Metanephros (tissue), 2 donors: ENCODE measurements around the genes KDM3B and EGR1.

DNA sequence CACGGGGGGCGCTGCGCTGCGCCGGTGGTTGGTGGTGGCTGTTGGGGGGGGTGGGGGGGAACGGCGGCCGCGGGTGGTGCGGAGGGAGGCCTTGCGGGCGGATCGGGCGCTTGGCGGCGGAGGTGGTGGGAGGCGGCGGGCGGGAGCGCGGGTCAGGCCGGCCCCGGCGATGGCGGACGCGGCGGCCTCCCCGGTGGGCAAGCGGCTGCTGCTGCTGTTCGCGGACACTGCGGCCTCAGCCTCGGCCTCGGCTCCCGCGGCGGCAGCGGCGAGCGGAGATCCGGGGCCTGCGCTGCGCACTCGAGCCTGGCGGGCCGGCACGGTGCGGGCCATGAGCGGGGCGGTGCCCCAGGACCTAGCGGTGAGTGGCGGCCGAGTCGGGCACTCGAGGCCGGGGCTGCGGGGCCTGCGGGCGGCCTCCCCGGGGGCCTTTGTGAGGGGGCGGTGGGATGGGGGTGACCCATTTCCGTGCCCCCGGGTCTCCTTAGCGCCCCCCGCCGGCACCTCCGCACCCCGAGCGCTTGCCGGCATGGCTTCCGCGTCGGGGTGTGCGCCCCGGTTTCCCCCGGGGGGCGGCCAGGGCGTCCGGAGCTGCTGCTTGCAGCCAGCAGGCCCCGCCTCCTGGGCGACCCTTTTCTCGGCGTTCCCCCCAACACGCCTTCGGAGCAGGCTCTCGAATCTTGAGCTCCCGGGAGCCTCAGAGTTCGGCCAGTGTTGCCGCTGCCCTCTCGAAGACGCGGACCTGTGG, at the start of gene KDM3B:
Gene KDM3B (plus strand): TSS at position 59 of the 748 bp plus-strand sequence.
- RAMPAGE, long total RNA: no peak

GRCh38 chr5:138391587-138392493, 39.4 kb downstream of the KDM3B start:
- RAMPAGE, long total RNA: no peak

DNA sequence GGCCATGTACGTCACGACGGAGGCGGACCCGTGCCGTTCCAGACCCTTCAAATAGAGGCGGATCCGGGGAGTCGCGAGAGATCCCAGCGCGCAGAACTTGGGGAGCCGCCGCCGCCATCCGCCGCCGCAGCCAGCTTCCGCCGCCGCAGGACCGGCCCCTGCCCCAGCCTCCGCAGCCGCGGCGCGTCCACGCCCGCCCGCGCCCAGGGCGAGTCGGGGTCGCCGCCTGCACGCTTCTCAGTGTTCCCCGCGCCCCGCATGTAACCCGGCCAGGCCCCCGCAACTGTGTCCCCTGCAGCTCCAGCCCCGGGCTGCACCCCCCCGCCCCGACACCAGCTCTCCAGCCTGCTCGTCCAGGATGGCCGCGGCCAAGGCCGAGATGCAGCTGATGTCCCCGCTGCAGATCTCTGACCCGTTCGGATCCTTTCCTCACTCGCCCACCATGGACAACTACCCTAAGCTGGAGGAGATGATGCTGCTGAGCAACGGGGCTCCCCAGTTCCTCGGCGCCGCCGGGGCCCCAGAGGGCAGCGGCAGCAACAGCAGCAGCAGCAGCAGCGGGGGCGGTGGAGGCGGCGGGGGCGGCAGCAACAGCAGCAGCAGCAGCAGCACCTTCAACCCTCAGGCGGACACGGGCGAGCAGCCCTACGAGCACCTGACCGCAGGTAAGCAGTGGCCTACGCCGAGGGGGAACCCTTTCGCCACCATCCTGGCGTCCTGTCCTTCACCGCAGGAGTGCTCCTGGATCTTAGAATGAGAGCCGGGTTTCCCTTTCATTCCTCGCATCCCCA, at the start of gene EGR1:
Gene EGR1 (plus strand): TSS at position 76 of the 791 bp plus-strand sequence.
- RAMPAGE, long total RNA: no peak

DNA sequence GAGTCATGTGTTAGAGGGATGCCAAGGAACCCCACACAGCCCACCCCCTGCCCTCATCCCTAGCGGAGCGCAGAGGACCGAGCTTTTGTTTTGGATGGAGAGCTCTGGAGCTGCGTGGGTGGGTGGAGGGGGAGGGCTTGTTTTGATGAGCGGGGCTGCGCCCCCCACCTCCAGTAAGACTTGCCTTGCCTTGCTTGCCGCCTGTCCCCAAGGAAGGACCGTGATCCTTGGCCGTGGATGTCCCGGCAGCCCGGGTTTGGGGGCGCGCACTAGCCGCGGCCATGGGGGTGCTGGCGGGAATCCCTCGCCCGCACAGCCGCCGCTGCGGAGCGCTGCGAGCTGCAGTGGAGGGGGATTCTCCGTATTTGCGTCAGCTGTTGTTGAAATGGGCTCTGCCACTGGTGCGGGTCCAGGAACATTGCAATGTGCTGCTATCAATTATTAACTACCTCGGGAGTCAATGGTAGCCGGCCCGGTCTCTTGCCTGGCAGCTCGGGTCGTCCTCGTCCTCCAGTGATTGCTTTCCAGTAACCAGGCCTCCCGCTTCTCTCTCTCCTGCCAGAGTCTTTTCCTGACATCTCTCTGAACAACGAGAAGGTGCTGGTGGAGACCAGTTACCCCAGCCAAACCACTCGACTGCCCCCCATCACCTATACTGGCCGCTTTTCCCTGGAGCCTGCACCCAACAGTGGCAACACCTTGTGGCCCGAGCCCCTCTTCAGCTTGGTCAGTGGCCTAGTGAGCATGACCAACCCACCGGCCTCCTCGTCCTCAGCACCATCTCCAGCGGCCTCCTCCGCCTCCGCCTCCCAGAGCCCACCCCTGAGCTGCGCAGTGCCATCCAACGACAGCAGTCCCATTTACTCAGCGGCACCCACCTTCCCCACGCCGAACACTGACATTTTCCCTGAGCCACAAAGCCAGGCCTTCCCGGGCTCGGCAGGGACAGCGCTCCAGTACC, 1.2 kb downstream of the EGR1 start:
- RAMPAGE, long total RNA: no peak

DNA sequence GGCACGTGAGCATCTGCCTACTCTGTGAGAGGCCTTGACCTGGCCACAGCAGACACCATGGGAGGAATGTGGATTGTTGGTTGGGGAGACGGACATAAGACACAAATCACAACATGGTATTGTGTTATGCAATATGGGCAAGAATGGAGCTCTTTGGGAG, 4.8 kb downstream of the EGR1 start:
- RAMPAGE, long total RNA: no peak

DNA sequence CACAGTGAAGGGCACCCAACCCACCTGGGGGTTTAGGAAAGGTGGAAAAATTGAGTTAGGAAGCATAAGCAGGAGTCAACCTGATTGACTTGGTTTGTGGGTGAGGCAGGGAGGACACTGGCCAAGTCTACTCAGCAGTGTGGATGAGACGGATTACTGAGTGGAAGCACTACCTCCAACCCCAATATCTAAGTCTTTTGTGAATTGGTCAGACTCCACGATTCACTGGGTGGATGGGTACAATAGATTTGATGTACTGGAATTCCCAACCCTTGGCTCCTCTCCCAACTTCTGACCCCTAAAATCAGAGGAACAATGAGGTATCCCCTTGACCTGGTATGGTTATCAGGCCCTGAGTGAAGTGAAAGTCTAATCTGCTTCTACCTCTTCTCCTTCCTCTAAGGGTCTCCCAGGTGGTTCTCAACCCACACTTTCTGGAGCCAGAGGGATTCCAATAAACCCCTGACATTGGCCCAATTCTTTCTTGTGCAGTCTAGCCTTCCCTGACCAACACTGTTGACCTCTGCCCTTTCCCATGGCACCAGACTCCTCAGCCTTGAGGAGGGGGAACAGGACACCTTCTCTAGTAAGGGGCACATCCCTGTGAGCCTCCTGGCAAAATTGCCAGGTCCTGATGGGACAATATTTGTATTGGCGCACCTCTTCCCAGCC, 5.3 kb downstream of the EGR1 start:
- RAMPAGE, long total RNA: no peak

DNA sequence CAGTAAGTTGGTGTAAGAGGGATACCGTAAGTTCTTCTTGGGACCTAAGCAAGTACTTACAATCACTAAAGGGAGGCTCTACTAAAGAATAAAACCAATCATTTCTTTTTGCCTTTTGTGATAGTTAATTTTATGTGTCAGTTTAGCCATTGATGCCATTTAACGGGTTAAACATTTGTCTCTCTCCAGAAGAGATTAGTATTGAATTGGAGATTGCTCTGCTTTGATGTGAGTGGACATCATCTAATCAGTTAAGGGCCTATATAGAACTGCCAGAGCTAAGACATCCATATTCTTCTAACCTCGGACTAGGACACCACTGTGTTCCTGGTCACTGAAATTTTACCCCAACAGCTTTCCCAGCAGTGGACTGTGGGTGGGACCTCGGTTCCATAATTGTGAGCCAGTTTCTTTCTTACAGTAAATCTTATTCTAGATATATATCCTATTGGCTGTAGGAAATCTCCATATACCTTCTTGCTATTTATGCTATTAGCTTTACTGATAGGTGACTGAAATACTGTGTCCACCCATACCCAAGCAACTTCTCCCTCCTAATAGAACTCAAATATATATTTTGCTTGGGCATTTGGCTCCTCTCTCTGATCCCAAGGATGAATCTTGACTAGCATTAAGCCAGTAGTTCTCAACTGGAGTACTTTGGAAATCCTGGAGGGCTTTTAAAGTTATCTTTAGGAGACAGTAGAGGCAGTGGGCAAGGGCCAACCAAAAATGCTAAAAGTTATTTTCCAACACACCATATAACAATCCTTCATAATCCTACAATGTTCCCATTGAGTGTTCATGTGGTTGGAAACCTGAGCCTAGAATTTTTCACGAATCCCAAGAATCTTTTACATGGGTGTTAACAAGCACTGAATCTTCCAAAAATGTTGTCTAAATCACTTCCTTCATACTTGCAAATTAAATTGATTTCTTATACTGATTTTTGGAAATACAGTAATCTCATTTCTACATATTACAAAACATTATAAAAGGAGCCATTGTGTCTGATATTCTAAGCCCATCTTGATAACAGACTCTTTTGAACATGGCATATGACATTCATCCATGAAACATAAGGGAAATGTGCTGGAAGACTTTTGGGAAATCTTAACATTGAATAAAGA, 11.0 kb upstream of the ETF1 start:
- RAMPAGE, long total RNA: no peak

DNA sequence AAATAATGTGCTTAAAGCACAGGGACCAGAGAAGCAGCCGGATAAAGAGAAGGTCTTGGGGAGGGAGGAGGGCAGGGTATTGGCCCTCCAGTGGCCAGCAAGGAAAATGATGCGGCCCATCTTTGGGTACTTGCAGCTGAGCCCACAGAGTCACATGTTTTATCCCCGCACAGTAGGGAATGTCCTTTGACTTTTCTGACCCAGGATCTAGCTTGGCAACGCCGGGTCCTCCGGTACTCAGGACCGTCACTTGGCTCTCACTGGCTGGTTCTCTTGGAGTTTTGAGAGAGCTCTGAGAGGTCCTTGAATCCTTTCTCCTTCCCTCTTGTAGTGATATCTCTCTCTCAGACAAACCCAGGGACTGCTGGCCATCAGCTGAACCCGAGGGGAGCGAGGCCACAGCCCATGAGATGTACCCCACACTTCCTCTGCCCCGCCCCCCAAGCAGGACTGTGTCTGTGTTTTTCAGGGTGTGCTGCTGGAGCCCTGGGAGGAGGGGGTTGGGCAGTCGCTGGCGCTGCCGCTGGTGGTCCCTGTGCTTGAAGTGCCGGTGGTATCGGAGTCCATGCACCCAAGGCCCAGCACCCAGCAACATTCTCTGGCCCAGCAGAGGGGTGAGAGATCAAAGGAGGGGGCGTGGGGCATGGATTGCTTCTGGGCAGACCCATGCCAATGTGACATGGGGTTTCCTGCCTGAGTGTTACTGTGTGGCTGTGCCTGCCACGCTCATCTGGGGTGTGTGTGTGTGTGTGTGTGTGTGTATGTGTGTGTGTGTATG, 35.5 kb upstream of the HSPA9 start:
- RAMPAGE, long total RNA: no peak

- RAMPAGE, long total RNA: no peak
These were observed 36.8 kb upstream of the LRRTM2 start for GRCh38 chr5:138911832-138912357.

DNA sequence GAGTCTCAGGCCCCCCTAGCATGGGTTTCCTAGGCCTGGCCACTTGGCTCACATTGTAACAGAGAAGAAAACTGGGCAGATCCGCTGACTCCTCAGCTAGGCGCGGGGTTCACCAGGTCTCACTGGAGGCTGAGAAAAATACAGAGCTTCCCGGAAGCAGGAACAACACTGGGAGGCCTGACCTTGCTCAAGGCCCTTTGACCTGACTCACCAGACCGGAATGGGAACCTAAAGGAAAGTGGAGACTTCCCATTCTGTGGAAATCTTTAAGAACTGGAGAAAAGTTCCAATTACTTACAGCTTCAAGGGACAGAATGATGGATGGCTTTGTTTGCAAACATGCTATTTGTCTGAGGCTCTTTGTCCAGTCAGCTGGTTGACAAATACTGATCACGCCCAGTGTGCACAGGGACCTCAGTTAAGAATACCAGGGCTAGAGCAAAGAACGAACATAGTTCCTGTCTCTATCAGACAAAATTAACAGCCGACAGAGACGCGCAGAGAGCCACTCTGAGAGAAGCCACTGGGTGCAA, 88.8 kb upstream of the LRRTM2 start:
- RAMPAGE, long total RNA: no peak

GRCh38 chr5:139246288-139246879, 47.2 kb upstream of the MATR3 start:
- RAMPAGE, long total RNA: no peak

GRCh38 chr5:139318694-139319030, 23.0 kb upstream of the PAIP2 start:
- RAMPAGE, long total RNA: no peak

DNA sequence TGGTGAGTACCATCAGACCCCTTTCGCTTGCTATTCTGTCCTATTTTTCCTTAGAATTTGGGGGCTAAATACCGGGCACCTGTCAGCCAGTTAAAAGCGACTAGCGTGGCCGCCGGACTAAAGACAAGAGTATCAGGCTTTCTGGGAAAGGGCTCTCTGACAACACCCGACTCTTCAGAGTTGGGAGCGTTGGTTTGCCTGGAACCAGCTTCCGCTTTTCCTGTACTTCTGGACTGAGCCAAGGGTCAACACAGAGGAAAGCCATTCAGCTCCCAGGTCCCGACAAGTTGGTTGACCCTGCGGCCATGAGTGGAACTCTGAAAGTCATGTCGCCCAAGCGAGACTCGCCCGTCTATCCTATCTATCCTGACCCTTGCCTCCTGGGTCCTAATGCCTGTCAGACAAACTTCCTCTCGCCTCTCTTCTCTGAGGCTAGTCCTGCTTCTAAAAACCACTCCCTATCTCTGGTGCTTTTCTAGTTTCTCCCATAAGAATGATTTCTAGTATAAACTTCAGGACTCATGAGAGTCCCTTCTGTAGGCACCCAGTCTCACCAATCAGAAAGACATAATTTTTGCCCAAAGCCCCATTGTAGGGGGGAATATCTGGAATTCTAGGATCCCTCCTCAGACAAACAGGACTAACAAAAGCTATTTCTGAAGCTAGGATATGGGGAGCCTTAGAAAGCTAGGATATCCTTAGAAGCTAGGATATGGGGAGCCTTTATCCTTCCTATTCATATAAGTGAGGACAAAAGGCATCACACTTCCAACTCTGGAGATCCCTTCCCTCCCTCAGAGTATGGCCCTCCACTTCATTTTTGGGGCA, 21.5 kb upstream of the STING1 start:
- RAMPAGE, long total RNA: no peak

DNA sequence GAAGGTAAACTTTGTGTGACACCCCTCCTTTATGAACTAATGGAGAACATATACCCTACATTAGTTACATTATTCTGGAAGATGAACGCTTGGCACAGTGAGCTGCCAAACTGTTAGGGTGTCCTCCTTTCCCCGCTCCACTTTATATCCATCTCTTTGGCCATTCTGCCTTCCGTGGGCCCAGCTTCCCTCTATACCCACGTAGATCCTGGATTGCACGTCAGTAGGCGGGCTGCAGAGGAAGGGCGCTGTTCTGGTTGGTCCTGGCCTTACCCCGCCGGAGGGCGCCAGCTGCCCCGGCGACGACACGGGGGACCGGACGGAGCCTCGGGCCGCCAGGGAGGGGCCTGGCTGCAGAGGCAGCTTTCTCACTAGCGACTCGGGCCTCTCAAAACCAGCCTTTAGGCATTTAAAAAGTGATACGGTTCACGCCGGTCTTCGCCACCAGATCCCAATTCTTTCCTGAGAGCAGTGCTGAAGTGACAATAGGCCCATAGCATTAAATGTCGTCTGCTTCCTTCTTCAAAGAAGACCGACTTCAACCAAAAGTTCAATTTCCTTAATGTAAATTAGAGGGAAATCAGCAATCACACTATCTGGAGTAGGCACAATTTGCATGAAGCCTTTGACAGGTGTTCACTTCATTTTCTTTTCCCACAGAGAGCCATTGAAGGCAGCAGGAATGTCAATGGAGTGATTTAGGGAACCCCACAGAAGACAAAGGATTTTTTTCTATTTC, 17.7 kb upstream of the UBE2D2 start:
- RAMPAGE, long total RNA: no peak

- RAMPAGE, long total RNA: no peak
These were observed 12.3 kb downstream of the UBE2D2 start for GRCh38 chr5:139573441-139573932.

DNA sequence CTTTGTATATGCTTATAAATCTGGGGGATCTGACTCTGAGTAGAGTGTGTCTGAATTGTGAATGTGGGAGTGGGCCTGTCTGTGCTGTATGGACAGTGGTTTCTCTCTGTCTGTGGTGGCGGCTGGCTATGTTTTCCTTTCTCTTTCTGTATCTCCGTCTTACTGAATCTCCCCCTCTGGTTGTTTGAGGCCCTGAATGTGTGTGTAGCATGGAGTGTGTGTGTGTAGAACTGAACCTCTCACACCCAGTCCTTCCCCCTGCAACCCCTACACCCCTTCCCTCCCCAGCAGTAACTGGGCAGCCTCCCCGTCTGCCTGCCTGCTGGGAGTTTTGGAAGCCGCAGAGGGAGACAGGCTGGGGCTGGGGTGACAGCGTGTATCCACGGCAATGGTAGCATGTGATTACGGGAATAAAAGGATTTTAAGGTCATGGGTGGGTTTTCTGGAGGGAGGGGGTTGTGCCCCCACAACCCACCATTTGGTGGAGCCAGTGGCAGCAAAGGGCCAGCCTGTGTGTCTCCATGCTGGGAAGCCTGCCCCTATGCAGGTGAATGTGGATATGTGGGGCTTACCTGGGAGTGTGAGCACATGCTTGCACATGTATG, 4.8 kb downstream of the CXXC5 start:
- RAMPAGE, long total RNA: no peak

GRCh38 chr5:139658875-139659676, 10.9 kb downstream of the CXXC5 start:
- RAMPAGE, long total RNA: no peak

DNA sequence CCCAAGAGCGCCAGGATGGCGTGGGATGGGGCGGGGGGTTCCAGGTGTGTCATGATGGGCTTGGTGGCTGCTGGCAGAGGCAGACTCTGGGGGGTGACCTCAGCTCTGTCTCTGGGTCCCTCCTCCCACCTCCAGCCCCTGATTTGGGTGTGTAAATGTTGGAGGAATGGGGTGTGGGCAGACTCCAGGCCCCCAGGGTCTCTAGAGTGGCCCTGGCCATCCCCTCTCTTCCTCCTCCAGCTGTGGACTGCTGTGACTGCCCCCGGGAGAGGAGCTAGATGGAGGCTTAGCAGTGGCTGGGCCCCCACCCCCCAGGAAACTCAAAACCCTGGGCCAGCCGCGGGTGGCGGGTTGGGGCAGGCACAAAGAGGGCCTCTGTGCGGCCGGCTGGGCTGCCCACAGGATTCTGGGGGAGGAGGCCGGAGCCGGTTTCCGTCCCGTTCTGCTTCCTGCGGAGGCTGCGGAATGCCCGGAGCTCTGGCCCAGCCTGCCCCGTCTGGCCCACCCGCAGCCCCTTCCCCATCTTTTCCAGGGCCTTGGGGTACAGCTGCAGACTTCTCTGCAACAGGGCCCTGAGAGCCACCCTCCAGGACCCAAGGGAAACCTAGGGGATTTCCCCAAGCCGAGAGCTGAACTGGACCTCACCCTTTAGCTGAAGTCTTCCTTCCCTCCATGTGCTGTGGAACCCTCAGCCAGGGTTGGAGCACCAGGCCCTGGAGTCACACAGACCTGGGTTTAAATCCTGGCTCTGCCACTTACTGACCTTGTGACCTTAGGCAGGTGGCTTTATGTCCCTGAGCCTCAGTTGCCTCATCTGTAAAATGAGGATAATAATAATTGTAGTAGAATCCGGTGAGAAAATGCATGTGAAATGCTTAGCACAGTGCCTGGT, 23.3 kb downstream of the CXXC5 start:
- RAMPAGE, long total RNA: no peak

GRCh38 chr5:139680318-139680563, 32.1 kb downstream of the CXXC5 start:
- RAMPAGE, long total RNA: no peak

- RAMPAGE, long total RNA: no peak
These were observed 34.6 kb downstream of the CXXC5 start for GRCh38 chr5:139682747-139683241.